Mammary epithelial cell (primary cell): ENCODE data around the gene RAB6A.

DNA sequence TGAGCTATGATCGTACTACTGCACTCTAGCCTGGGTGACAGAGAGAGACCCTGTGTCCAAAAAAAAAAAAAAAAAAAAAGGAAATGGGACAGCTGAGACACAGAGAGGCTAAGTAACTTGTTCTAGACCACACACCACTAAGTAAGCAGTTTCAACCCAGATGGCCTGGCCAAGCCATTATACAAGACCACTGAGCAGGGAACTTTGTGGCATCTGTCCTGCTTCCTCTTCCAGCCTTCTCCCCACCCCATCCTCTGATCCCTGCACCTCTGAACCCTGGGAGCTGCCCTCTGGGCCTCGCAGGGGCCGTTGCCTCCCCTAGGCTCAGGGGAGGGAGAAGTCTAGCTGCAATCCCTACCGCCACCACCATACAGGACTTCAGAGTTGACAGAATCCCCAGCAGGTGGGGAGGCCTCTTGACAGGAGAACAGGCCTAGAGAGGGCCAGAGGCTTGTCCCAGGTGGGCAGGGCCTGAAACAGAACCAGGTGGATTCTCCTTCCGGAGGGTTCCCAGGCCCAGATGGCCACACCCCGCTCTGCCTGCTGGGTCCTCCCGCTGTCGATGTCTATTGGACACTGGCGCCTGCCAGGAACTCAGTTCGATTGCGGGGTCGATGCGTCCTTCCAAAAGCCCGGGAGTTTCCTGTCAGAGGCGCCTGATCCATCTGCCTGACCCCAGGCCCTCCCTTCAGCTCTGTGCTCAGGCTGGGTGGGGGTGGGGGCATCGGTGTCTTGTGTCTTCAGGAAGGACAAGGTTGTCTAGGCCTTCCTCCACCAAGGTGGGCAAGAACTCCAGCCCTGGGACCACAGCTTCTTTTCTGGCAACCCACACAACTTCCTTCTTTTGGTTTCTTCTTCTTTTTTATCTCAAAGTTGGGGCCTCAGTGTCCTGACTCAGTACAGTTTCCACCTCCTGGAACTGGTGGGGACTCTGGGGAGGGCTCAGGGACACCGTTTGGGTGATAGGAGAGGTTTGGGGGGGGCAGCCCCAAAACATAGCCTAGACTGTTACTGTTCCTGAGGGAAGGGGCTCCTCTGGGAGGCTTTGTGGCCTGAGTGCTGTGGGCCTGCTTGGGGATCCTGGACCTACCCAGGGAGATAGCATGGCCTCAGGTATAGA lies 6.5 kb downstream of the STARD10 start:
- CAGE, long polyA plus RNA: no peak
- RRBS: no CpG with 5 or more reads among the region's 17 CpGs

GRCh38 chr11:72825186-72825555 lies 11.0 kb downstream of the ATG16L2 start:
- CAGE, long polyA plus RNA: no peak
- RRBS: 86% methylated on average over 6 of the region's 9 CpGs

GRCh38 chr11:72837454-72838208 lies 23.4 kb downstream of the ATG16L2 start:
- CAGE, long polyA plus RNA: no peak
- RRBS: no CpG with 5 or more reads among the region's 13 CpGs

GRCh38 chr11:72912952-72913626 lies 98.9 kb downstream of the ATG16L2 start:
- CAGE, long polyA plus RNA: no peak
- RRBS: no CpG with 5 or more reads among the region's 7 CpGs

DNA sequence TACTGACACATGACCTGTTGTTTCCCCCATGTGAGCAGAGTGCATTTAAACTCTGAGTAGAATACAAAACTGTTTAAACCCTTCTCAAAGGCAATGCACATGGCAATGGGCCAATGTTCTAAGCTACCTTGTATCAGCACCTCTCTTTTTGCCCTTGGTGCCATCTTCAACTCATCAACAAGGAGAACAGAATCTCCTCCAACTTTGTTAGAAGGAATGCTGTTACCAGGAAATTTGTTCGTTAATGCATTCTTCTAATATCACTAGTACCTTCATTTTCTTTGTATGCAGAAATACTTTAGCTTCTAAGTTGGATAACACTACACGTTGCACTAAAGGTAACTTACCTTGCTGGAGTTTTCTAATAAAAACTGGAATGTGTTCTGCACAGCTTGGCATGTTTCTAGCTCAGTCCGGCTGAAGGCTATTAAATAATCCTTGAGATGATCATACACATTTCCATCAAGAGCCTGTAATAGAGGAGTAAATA lies 107.3 kb downstream of the ATG16L2 start:
- CAGE, long polyA plus RNA: no peak
- RRBS: no CpG with 5 or more reads among the region's 3 CpGs

DNA sequence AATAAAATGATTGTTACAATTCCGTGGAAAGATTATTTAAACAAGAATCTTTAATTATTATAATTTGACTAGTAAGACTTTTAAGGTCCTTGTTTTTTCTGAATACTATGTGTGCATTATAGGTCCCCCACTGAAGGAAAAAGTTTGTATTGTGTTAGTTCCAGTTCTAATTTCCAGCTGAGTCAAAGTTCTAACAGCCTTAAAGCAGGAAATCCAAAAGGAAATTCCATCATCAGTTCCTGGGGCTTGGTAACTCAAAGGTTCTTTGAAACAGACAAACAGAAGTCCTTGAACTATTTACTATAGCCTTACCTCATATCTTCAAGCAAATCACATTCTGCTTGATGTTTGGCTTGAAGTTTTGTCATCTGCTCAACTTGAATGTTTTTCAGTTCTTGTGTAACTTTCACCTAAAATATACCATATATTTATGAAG lies 2.4 kb downstream of the FCHSD2 start:
- CAGE, long polyA plus RNA: no peak
- RRBS: no CpG with 5 or more reads among the region's 1 CpG

DNA sequence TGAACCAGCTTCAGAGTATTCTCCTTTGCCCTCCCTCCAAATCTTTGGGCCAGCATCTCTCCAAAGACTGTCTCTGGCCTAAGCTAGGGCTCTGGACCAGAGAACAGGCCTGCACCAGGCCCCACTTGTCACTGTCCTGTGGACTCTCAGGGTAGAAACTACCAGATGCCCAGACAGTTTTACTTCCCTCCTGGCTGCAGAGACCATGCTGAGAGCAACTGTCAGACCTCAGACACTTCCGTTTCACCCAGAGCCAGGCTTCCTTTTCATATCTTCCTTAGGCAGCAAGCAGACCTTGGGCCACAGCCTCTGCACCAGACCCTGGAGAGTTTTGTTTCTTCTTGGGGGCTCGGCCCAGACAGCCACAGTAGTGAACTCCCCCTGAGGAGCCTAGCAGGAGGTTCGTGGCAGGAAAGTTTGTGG lies 12.0 kb upstream of the FCHSD2 start:
- CAGE, long polyA plus RNA: no peak
- RRBS: no CpG with 5 or more reads among the region's 3 CpGs

DNA sequence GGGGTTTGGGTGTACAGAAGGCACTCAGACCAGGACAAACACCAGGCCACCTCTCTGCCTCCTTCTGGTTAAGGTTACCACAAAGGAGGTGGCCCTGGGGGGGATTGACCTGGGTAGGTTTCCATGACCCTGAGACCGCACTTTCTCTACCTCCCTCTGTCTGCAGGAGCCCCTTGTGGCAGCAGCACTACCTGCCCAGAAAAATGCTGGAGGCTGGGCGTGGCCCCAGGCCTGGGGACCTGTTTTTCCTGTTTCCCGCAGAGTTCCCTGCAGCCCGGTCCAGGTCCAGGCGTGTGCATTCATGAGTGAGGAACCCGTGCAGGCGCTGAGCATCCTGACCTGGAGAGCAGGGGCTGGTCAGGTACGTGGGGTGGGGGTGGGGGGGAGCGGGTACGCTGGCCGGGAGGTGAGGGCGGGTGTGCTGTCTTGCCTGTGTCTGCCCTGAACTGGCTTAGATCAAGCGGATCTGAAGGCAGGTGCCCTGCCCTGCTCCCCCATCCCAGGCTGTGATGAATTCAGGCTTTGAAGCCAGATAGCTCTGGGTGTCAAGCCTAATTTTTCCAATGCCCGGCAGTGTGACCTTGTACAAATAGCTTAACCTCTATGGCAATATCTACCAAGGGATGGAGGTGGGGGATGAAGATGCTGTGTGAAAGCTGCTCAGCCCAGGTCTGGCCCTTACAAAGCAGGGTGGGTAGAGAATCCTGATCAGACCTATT lies 9.9 kb downstream of the P2RY2 start:
- CAGE, long polyA plus RNA: no peak
- RRBS: no CpG with 5 or more reads among the region's 14 CpGs

DNA sequence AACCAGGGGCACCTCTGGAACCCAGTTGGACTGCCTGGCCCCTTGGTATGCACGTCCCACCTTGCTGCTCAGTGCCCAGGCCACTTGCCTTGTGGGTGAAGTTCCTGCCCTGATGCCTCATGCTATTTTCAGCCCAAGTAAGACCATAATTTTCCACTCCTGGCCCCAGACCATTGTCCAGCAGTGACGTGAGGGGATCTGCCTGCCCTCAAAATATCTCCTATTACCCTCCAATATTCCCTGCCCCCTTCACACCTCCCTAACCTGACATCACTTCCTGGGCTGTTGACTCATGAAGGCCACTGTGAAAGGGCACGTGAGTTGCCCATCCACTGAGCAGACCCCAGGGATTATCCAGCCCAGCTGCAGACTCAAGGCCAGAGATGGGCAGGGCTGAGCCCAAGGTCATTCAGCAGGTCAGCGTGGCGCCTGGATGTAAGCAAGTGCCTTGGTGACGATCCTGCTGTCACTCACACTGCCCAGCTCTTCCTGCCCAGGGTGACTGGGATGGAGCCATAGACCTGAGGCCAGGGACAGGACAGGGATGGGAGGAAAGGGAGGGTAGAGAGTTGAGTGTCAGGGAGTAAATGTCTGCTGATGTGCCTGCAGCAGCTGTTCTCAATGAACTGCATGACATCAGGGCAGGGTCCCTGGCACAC lies 19.7 kb downstream of the P2RY2 start:
- CAGE, long polyA plus RNA: no peak
- RRBS: no CpG with 5 or more reads among the region's 6 CpGs

DNA sequence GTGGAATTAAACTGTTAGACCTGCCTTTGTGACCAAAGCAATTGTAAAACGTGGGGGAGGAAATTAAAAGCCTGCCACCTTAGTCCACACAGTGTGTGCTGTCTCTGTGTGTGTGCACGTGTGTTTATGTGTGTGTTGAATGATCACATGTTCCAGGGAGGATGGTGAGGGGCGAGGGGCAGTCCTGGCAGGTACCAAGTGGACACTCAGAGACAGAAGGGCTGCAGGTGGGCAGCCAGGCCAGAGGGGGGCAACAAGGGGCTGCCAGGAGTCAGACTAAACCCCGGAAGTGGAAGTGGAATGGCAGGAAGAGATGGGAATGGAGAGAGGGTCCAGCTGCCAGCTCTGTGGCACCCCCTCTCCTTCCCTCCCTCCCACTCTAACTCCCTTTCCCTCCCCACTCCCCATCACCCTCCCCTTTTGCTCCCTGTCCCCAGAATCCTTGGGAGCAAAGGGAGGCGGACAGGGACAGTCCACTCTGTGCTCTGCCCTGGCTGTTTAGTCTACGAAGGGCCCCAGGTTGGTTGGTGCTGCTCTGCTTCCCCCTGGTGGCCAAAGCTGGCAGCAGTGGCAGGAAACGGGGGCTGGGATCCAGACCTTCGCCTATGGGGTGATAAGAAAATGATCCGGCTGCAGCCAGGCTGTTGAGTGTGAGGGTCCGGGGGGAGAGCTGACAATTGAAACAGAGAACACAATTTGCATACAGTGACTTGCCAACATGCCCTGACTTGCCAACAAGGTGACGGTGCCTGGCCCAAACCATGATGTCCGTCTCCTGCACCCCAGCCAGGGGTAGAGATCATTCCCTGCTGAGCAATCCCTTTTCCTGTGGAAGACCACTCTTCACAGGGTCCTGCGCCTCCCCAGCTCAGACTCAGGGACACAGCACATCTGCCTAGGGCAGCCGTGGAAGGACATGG lies 24.4 kb downstream of the P2RY2 start:
- CAGE, long polyA plus RNA: no peak
- RRBS: no CpG with 5 or more reads among the region's 14 CpGs

DNA sequence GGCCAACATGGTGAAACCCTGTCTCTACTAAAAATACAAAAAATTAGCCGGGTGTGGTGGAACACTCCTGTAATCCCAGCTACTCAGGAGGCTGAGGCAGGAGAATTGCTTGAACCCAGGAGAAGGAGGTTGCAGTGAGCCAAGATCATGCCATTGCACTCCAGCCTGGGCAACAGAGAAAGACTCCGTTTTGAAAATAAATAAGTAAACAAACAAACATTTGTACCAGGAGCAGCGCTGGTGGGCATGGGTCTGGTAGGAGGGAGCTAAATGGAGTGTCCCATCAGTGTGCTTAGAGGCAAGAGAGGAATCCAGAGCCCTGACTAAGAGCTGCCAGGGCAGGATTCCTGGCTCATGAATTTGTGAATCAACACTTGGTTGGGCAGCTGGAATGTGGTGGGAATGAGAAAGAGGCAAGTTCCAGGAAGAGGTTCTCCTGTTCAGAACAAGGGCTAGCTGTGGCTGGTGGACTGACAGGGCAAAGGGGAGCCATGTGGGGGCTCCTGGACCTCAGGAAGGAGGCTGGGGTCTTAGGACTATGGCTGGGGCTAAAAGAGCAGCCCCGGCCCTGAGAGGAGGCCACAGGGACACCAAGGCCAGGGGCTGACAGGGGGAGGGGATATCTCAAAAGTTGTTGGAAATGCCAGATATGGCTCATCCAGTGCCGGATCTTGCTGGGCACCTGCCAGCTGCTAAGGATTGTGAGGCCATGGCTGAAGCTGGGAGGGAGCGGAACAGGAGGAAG lies 14.8 kb upstream of the P2RY6 start:
- CAGE, long polyA plus RNA: no peak
- RRBS: 45% methylated on average over 3 of the region's 6 CpGs

GRCh38 chr11:73283226-73283952 lies 11.3 kb downstream of the P2RY6 start:
- CAGE, long polyA plus RNA: no peak
- RRBS: no CpG with 5 or more reads among the region's 8 CpGs

DNA sequence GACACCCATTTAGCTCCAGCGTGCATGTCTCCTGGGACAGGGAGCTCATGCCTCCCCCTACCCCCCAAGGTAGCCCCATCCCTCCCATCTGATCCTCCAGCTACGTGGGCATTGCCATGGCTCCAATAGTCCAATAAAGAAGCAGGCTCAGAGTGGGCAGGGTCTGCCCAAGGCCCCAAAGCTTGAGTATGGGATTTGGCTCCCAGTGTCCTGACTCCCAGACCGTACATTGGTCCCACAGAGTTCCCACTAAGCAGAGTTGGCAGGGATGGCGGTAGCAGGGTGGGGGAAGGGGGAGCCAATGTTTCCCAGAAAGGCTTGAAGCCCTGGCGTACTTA lies 9.1 kb downstream of the ARHGEF17 start:
- CAGE, long polyA plus RNA: no peak
- RRBS: no CpG with 5 or more reads among the region's 5 CpGs

- CAGE, long polyA plus RNA: no peak
- RRBS: 81% methylated on average over 50 of the region's 71 CpGs
Measured at GRCh38 chr11:73361882-73362706, 14.1 kb upstream of the RELT start.

DNA sequence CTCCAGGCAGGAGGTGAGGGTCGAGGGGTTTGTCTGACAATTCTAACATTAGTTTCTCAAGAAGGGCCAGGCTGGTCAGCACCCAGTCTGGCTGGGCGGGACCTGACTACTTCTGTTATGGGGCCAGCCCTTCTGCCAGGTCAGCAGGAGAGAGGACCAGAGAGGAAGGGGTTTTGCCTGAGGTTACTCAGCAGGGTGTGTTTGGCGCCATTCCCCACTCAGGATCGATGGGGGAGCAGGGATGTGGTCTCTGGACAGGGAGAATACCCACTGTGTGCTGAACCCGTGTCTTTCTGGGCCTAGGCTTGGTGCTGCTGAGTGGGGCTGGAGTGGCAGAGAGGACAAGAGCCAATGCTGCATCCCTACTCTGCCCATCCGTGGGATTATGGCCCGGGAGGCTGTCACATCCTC lies 4.4 kb downstream of the RELT start:
- CAGE, long polyA plus RNA: no peak
- RRBS: no CpG with 5 or more reads among the region's 7 CpGs

- CAGE, long polyA plus RNA: no peak
- RRBS: no CpG with 5 or more reads among the region's 2 CpGs
Measured at GRCh38 chr11:73381042-73381464, 4.9 kb downstream of the RELT start.

DNA sequence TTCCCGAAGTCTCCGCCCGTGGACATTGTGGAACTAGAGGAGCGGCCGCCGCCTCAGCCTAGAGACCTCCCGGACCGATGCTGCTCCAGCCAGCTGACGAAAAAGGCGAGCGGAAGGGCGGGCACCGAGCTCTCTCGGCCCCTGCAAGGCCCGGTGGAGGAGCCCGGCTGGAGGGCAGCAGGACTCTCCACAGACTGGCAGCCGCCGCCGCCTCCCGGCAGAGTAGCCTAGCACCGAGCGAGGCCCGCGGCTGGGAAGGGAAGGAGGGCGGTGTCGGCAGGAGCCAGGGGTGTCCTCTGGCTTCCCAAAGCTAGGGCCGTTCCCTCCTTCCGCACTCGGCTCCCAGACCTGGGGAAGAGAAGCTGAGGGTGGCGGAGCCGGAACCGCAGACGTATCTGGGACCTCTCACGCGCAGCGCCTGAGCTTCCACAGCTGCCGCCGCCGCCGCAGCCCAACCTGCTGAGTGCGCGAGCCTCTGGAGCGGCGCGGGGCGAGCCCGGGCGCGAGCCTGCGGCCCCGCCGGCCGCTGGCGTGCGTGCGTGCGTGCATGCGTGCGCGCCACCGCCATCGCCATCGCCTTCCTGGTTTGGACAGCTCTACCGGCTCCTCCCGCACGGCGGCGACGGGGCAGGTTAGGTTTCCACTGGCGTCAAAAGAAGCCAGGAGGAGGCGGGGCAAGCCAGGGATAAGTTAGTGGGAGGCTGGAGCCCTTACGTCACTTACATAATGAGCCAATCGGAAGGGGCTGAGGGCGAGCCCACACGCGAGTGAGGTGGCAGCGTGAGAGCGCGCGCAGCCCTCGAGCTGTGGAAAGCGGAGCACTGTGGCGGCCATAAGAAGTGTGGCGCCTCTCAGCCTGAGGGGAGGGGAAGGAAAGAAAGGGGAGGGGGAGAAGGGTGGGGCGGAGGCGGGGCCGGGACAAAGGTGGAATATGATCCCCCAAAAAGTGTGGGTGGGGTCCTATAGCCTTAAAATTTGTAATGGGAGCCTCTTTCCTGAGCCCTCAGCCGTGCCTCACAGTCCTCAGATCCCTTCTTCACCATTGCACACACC lies at the start of gene RAB6A:
Gene RAB6A (minus strand): TSS at position 465 of the 1,053 bp plus-strand sequence.
- CAGE, long polyA plus RNA: no peak
- RRBS: 2% methylated on average over 18 of the region's 88 CpGs

GRCh38 chr11:73969948-73970521 lies 12.6 kb downstream of the UCP2 start:
- CAGE, long polyA plus RNA: no peak
- RRBS: no CpG with 5 or more reads among the region's 8 CpGs

GRCh38 chr11:73983168-73983940 lies 711 bp upstream of the UCP2 start:
- CAGE, long polyA plus RNA: no peak
- RRBS: 4% methylated on average over 28 of the region's 52 CpGs

DNA sequence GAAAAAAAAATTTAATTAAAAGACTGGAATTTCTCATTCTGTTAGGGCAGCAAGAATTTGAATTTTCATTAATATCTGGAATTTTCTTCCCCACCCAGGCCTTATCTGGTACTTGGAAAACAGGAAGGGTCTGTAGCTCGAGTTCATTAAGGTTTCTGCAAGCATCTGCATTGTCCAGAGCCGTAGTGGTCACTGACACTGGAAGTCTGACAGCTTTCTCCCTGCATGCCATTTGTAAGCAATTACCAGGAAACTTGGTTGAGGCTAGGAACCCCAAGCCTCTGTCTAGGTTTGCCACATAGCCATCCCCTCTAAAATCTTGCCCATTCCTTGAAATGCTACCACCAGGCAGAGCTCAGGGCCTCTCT lies 5.4 kb upstream of the PGM2L1 start:
- CAGE, long polyA plus RNA: no peak
- RRBS: no CpG with 5 or more reads among the region's 2 CpGs